Bronchial lymph node (tissue), 1 donor: ENCODE data around the genes RTCA and AMY2B.

- PRO-cap: bidirectional peak, plus-strand start at chr1:100266289, minus-strand start at chr1:100266120
Observed at GRCh38 chr1:100265917-100267308, at the start of gene RTCA. RTCA (plus strand) TSS chr1:100266216.

- PRO-cap: no peak
Observed at GRCh38 chr1:100463805-100464054, 74.2 kb upstream of the GPR88 start.

DNA sequence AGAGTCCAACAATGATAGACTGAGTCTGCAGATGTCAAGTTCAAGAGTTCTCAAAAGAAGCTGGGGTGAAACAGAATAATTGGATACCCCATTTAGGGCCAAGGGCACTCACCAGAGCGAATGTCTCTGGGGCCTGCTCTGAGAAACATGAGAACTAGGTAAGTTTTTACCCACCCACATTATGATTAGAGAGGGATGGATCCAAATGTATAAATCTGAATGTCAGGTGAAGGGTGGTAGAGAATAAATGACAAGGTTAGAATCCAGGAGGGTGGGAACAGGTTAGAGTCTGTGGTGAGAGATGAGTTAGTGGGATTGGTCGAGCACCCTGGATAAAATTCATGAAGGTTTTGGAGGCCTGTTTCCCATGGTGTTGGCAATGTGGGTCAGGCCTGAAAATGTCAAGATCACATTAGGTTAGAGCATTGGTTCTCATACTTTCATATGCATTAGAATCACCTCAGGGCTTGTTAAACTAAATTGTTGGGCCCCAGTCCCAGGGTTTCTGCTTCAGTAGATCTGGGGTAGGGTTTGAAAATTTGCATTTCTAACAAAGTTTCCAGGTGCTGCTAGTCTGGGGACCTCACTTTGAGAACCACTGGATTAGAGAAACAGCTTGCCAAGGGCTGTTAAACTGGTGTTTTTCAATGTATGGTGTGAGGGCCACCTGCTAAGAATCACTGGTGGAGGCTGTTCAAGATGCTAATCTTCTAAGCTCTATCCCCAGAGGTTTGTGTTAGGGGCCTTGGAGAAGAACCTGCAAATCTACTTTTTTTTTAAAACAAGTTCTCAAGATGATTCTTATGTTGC lies 151.9 kb downstream of the S1PR1 start:
- PRO-cap: unidirectional peak, plus-strand start at position 586 of the sequence

DNA sequence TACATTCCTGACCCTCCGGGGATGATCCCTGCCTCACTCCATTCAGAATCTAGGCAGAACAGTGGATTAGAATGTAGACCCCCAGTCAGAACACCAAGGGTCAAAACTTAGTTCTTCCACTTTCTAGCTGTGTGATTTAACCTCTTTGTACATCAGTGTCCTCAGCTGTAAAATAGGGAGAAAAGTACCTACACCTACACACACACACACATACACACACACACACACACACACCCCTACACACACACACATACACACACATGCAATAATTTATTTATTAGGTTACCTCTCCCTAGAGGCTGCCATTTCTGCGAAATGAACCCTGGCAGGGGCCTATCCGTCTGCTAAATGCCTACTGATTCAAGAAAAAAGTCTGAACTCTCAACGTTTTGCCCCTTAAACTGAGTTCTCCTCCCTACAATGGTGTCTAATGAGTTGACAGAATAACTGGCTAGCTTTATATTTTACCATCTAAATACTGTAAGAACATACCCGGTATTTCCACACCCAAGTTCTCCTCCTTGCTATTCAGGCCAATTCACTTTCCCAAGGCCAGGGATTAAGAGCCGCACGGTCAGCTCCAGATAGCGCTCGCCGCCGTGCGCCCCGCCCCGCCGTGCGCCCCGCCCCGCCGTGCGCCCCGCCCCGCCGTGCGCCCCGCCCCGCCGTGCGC lies 459 bp upstream of the RNPC3 start:
- PRO-cap: bidirectional peak, plus-strand start outside the sequence, minus-strand start at position 596 of the sequence

DNA sequence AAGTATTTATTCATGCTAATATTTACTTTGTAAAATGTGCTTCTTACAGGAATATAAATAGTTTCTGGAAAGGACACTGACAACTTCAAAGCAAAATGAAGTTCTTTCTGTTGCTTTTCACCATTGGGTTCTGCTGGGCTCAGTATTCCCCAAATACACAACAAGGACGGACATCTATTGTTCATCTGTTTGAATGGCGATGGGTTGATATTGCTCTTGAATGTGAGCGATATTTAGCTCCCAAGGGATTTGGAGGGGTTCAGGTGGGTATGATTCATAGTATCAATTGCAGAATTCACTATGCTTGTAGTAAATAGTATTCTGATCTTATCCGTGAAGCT lies at the start of gene AMY2B:
TSS of gene AMY2B (plus strand) at position 82 of the 341 bp plus-strand sequence.
- PRO-cap: no peak

DNA sequence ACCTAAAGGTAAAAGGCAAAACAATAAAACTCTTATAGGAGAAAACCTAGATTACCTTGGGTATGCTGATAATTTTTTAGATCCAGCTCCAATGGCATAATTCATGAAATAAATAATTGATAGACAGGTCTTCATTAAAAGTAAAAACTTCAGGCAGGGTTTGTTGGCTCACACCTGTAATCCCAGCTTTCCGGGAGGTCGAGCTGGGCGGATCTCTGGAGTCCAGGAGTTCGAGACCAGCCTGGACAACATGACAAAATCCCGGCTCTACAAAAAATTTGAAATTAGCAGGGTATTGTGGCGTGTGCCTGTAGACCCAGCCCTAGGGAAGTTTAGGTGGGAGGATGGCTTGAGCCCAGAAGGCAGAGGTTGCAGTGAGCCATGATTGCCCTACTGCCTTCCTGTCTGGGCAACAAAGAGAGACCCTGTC lies 239.1 kb downstream of the AMY1C start:
- PRO-cap: unidirectional peak, plus-strand start at position 184 of the sequence

- PRO-cap: no peak
Observed at GRCh38 chr1:107141332-107141752, 503 bp downstream of the NTNG1 start.

DNA sequence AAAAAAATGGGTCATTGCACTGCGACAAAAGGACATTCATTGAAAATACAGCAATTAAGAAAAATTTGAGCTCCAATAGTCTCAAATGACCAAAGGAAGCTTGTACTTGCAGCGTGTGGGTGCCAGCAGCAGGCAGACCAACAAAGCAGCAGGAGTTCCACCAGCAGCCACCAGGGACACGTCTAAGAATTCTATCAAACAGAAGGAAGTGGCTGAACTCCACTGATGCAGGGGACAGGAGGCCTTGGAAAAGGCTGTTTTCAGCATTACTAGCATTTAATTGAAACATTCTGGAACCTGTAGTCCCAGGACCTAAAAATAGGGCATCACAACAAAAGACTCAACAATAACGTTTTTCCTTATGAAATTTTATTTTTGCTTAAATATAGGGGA lies 84.6 kb upstream of the VAV3 start:
- PRO-cap: no peak

GRCh38 chr1:108198927-108199698 lies 1.0 kb downstream of the SLC25A24 start:
- PRO-cap: no peak

DNA sequence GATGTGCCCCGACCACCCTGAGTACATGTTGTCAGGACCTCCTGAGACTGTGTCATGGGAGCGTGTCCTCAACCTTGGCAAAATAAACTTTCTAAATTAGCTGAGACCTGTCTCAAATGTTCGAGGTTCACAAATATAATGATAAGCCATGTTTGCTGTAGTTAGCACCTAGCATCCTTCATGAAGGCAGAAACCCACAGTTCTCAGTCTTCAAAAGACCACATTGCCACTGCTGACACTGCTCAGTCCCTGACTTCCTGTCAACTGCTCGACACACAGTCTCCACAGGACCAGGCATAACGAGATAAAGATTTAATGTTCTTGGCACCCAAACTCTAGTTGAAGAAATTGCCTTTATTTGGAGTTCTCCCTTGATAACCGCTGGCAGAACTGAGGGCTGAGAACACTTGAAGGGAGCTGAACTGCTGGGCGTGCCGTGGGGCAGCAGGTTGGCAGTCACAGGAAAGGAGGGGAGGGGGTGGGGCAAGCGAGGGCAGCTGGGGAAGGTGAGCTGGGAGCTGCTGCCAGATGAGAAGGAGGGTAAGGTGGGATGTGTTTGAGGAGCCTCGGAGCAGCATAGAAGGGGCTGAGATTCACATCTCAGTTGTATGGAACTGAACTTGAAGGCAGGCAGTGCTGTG lies 16.0 kb downstream of the HENMT1 start:
- PRO-cap: unidirectional peak, plus-strand start at position 241 of the sequence; bidirectional peak, plus-strand start at position 490 of the sequence, minus-strand start at position 383 of the sequence

DNA sequence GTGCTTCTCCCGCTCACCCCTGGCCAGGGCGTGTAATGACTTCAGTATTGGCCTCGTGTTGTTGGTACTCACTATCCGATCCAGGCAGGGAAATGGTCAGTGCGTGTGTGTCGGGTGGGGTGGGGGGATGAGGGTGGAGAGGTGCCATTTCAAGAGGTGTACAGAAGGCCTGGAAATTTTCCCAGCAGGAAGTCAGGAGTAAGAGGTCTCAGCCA lies 1.0 kb downstream of the PRPF38B start:
- PRO-cap: no peak

DNA sequence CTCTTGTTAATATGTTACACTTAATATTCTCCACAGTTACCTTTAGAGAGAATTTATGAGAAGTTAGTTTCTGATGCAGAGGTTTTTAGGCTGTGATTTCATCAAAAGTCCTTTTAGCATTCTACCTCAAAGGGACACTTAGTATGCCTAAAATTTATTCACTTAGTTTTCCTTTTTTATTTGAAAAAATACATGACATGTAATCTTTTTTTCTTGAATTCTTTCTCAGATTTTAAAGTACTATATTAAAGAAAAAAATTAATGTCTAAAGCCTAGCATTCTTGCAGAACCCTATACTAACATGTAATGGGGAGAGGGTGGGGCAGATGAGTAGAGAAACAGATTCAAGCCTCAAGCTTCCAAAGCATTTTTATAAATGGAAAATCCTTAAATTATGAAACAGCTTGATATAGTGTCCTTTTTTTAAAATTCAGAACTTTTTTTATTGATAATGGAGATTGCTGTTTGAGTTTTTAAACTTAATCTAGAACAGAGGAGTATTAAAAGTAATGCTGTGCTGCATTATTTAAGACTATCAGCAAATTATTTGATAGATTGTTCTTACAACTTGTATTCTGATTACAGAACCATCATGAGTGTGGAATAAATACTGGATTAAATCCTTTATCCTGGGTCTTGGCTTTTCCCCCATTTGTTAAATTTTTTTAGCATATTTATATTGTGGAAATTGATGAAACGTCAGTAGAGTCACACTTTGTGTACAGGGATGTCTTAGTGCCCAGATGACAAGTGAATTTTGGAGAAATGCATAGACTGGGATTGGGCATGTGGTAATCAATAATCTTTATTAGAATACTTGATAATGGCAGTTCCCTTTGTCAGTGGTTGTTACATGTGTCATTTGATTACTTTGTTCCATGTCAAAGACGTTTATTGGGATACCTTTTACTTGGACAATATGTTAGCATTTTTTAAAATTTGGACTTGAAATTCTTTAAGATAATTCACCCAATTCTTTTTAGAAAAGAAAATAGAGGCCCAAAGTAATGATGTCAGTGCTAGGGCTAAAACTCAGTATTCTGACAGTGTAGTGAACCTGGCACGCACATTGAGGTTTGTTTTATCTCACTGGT lies 8.8 kb downstream of the PRPF38B start:
- PRO-cap: no peak

GRCh38 chr1:108748005-108748380 lies 1.5 kb downstream of the STXBP3 start:
- PRO-cap: no peak

DNA sequence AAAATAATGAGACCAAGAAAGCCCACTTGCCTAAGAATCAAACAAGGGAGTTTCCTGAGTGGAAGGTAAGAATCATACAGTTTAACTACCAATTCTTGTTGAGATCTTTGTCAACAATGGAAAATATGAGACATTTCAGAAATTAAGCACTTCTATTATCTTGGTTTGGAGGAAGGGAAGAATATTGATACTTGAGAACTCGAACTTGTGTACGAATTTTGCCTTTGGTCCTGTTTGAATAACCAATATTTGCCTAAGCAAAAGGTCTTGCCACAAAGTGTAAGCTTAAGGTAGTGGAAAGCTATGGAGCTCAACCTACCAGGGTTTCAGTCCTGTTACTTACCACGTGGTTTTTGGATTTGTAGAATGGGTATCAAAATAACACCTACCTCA lies 2.0 kb downstream of the ELAPOR1 start:
- PRO-cap: no peak

DNA sequence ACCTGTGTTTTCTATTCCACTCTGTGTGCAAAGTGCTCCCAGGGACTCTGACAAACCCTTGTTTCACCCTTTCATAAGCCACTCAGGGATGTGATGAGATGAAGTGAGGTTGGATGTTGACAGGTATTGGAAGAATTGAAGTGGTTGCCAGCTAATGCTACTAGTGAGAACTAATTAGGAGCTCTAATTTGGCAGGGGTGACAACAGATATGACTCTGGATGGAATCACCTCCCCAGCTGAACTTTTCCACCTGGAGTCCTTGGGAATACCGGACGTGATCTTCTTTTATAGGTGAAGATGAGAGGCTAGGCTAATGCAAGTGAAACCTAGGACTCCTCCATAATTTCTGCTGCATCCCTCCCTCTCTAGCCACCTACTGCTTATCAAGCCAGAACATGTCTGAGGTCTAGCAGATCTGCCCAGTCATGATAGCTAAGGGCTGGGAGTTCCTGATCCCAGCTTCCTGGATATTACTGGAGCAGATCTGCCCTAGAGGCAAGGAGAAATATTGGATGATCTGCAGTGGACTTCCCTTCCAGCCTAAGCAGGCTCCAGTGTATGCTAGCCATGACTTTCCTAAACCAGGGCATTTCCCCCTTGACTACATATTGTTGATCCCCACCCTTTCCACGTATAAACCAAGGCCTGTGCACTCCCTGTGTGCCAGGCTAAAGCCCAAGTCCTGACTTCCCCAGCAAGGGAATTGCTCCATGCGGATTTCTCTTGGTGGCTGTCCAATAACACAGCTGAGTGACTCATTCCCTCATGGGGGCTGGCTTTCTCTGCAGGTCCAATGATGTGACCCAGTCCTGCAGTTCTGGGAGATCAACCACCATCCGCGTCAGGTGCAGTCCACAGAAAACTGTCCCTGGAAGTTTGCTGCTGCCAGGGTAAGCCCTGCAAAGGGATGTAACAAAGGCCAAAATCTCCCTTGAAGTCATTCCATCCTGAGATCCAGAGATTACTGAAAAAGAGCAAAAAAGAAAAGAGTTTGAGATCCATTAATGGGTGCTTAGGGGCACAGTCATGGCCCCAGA lies 15.6 kb upstream of the SARS1 start:
- PRO-cap: no peak

DNA sequence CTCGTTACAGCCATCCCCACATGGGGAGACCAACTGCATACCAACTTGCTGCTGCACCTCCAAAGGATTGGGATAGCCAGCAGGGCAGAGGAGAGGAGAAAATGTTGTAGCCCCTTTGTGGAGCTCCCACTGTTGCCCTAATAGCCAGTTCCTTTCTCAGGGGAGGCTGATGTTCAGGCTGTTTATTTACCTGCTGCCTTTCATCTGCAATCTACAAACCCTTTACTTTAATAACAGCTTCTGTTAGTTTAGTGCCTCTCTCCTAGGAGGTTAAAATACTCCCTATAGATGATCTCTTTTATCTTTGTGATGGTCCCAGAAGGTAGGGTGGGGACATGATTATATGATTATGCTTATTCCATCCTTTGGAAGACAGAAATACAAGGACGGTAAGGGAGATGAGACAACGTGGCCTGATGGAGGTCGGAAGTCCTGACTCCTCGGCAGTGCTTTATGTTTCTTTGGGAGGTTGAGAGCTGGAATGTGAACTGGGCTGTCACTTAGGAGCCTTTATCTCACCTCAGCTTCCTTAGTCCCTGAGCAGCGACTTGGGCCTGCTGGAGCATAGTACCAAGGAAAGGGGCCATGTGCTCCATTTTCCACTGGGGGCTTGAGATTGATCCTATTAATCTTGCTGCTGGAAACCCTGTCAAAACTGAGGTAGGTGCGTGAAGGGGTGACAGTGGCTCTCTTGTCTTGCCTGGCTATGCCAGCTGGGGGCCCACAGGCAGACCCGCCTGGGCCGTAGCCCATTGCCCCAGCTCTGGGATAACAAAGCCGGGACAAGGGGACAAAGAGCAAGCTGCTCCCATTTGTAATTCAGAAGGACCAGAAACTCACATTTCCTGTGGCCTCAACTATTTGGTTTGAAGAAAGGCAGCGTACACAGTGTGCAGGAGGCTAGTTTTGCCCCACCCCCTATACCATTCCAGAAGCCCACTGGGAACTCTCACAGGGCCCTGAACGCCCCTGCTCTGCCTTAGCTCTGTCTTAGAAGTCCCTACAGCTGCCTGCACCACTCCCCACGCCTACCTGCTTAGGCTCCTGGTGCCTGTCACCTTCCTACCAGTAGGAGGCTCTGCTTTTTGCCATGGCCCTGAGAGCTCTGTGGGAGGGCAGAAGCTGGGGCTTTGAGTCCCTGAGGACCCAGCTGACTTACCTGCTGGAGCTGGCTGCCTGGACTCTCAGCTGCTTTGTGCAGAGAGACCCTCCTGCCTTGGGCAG lies 10.4 kb upstream of the CELSR2 start:
- PRO-cap: no peak

GRCh38 chr1:109240173-109241118 lies 8.9 kb upstream of the CELSR2 start:
- PRO-cap: no peak

DNA sequence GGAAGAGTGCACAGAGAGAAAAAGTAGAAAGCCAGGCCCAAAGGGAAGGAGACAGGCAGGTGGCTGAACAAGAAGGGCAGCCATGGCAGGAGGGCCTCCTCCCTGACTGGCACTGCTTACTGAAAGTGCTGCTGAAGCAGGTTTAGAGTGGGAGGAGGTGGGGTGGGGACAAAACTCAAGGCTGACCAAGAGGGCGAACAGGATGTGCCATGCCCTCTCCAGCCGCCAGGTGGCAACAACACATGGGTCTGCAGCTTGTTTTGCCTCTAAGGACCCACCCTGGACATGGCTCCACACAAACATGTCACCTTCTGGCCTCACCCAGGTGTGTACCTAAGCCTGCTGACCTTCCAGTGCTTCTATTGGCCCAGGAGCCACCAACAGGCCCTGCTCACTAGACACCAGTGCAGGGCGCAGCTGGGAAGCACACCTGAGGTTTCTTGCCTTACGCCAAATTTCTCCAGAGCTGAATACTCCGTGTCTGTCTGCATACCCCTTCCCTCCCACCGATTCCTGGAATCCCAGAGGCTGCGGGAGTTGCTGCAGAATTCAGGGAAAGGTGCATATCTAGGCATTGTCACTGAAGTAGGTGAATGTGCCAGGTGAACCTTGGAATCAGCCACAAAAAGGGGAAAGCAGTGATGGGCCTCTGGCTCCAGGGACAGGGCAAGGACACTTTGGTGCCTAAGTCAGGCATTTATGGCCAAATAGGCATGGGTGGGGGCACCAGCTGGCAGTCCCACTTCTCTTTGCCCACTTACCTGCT lies 5.4 kb downstream of the PSRC1 start:
- PRO-cap: no peak

DNA sequence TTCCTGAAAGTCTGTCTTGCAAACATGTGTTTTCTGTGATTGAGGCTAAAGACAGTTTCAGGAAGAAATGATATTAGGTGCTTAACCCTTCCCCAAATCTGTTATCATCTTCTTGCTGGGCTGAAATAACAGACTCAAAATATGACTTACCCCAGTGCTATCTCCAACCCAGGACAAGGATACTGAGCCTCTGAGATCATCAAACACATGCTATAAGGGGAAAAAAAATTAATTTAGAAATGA lies 28.4 kb downstream of the SORT1 start:
- PRO-cap: no peak

GRCh38 chr1:109392625-109393676 lies 4.8 kb downstream of the SORT1 start:
- PRO-cap: bidirectional peak, plus-strand start at chr1:109393174, minus-strand start at chr1:109393099